Heart (tissue), 3 donors: ENCODE results near the genes KLHL36 and USP10.

DNA sequence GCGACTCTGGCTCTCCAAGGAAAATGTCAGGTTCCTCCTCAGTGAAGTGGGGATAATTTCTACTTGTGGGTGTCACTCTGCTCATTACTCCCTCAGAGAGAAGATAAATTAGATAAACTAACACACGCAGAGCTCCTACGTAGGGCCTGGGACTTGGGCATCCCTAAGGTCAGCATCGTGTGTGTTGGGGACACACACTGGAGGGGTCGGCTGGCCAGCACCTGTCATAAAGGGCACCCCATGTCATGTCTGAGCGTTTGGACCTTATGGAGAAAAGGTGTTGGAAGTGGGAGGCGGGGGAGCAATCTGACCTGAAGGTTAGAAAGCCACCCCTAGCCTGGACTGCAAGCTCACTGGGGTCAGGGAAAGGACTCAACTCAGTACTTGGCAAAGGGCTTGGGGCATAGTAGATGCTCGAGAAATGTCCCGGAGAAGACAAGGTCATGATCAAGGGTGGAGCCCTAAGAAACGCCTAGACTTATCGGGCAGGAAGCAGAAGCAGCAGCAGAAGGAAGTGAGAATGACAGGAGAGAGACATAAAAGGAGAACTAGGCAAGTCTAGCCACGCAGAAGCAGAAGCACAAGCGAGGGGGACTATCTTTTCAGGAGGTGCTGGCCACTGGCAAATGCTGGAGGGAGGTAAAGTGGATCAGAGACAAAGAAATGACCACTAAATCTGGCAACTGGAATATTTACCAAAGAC, 10.3 kb downstream of the COTL1 start:
- RAMPAGE, long total RNA, 2 experiments: no peak in any of the 2 experiments

- RAMPAGE, long total RNA, 2 experiments: no peak in any of the 2 experiments
Measured at GRCh38 chr16:84609382-84610252, 8.3 kb downstream of the COTL1 start.

DNA sequence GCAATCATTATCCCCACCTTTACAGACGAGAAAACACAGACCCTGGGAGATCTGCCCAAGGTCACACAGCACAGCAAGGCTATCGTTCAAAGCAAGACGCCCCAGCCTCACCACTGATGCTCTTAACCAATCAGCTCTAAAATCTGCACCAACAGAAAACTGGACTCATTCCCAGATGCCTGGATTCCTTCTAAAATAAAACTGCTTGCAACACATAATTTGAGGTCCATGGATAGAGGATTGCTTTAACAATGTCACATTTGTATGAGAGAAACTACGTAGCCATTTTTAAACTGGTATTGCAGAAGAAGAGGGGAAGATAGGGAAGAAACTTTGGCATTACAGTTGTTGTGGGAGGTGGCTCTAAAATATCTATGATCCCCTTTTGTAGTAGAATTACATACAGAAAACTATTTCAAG, 6.8 kb downstream of the COTL1 start:
- RAMPAGE, long total RNA, 2 experiments: no peak in any of the 2 experiments

DNA sequence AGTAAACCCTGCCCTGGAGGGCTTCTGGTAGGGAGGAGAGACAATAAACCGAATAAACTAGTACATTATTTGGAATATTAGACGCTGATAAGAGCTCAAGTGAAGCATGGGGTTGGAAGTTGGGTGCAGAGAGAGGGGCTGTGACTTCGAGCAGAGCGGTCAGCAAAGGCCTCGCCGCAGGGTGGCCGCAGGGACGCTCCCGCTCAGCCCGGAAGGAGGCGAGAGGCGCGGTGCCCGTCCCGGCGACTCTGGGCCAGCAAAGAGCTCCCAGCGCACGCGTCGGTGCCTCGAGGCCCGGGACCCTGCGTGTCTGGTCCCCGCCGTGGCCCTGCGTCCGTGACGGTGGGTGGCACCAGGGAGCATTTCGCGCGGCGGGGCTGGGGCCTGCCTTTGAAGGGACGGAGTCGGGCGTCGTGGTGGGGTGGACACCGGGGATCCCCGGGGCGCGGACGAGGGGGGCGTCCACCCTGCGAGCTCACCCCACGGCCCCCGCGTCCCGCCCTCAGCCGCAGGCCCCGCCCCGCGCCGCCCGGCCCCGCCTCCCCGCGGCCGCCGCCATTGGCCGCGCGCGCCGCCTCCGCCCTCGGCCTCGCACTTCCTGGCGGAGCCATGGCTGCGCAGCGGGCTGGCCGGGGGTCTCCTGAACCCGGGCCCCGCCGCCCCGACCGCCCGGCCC, at the start of gene KLHL36:
Gene KLHL36, plus strand, starts transcription at position 583 of the 676 bp plus-strand sequence.
- RAMPAGE, long total RNA, 2 experiments: no peak in any of the 2 experiments

DNA sequence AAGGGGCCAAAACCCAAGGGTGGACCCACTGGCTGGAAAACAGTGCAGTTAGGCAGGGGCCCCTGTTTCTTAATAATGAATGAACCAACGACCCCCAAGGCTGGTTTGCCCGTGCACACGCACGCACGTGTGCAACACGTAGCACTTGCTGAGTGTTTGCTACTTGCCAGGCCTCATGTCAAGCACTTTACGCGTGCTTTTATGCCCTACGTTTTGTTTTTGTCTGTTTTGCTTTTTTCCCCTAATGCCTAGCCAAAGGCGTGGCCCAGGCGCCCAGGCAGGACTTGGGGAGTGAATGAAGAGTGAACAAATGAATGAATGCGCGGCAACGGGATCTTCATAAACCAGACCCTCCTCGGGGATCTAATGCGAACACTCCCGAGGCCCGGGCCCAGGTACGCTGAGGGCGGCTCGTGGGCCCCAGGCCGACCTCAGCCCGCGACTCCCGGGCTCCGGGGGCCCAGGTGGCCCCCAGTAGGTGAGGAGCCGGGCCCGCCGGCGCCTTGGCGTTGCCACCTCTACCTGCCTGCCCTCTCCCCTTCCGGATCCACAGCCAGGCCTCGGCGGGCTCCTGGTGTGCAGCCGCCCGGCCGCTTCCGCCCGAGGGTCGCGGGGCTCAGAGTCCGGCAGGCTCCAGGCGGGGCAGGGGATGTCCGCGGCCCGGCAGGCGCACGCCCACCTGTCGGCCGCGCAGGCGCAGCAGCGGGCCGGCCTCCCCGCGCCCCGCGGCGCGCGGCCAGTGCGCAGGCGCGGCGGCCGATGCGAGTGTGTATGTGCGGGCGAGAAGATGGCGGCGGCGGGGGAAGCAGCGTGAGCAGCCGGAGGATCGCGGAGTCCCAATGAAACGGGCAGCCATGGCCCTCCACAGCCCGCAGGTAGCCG, at the start of gene USP10:
Gene USP10, plus strand, starts transcription at position 764 of the 882 bp plus-strand sequence.
- RAMPAGE, long total RNA, 2 experiments: start-site peak on the plus strand in 2 of 2 experiments, centred at position 772 of the sequence, 138 to 1,584 reads per replicate

DNA sequence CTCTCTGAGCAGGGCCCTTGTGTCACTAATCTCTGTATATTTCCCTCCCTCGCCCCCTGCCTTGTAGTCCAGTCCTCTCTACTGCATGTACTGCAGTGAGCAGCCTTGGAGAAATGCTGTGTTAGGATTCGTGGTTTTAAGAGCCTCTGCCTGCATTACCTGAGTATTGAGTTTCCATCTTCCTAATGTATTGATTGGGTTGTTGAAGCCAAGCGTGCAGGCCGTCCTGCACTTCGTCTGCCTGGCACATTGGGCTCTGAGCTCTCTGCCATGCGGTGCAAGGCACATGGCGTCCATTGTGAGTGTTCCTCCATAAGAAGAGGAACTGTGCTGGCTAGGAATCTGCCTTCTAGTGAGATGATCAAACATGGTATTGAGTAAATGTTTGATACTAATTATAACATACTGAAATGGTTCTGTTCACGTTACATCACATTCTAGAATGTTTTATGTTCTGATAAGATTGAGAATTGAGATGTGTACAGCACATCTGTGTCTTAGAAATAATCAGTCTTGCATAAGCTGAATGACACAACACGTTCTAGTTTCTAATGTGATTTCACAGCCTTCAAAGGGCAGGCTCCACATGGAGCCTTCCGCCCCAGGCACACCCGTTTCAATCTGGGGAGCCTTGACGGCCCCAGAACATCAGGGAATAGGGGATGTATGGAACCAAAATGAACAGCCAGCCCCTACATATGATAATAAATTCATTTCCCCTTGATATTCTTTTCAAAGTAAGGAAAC, 42.8 kb downstream of the USP10 start:
- RAMPAGE, long total RNA, 2 experiments: no peak in any of the 2 experiments

- RAMPAGE, long total RNA, 2 experiments: no peak in any of the 2 experiments
Measured at GRCh38 chr16:84806632-84807020, 13.2 kb upstream of the CRISPLD2 start.

DNA sequence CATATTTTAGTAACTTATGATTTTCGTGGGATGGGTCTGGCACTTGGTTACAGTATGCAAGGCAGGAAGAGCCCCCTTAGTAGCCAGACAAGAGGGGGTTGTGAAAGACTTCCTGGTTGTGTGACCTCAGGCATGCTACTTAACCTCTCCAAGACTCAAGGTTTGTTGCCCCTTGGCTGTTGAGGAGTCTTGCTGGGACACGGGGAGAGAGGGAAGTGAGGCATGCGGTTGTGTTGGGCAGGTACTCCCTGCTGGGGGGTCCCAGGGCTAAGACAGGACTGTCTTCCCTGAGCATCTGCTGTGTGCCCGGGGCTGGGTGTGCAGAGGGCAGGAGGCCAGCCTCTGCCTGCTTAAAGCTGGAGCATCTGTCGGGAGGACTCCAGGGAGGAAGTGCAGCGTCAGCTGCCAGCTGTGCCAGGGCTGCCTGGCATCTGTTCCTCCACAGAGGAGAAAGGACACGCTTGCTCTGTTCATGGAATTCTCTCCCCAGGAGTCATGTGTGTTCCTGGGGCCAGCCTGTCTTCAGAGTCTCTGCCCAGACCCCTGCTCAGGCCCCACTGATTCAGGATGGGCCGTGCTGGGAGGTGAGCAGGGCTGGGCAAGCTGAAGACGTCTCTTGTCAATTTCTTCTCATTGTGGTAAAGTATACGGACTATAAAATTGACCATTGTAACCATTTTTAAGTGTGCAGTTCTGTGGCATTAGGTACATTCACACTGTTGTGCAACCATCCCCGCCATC, 24.1 kb downstream of the CRISPLD2 start:
- RAMPAGE, long total RNA, 2 experiments: no peak in any of the 2 experiments

- RAMPAGE, long total RNA, 2 experiments: no peak in any of the 2 experiments
Measured at GRCh38 chr16:84845565-84846110, 25.9 kb downstream of the CRISPLD2 start.

DNA sequence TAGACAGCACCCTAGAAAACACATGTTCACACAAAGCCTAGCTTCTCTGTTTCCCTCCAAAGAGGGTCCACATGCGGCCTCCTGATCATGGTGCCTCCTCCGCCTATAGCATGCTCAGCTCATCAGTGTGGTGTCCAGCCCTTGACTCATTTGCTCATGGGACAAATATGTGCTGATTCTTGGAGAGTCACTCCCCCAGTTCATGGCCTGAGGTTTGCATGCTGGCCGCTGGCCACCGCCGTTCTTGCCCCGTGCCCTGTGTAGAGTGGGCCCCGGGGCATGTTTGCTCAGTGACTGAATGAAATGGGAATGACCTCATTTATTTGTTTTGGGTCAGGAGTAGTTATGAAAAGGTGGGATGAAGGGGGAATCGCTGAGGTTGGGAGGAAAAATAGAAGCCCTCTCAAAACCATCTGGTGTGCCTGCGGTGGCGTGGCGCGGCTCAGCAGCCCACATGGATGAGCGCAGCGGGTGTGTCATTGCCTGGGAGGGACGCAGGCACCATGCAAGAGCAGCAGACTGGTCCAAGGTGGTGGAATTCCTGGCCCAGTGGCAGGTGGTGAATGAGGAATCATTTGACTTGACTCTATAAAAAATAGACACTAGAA, 31.5 kb downstream of the CRISPLD2 start:
- RAMPAGE, long total RNA, 2 experiments: no peak in any of the 2 experiments

DNA sequence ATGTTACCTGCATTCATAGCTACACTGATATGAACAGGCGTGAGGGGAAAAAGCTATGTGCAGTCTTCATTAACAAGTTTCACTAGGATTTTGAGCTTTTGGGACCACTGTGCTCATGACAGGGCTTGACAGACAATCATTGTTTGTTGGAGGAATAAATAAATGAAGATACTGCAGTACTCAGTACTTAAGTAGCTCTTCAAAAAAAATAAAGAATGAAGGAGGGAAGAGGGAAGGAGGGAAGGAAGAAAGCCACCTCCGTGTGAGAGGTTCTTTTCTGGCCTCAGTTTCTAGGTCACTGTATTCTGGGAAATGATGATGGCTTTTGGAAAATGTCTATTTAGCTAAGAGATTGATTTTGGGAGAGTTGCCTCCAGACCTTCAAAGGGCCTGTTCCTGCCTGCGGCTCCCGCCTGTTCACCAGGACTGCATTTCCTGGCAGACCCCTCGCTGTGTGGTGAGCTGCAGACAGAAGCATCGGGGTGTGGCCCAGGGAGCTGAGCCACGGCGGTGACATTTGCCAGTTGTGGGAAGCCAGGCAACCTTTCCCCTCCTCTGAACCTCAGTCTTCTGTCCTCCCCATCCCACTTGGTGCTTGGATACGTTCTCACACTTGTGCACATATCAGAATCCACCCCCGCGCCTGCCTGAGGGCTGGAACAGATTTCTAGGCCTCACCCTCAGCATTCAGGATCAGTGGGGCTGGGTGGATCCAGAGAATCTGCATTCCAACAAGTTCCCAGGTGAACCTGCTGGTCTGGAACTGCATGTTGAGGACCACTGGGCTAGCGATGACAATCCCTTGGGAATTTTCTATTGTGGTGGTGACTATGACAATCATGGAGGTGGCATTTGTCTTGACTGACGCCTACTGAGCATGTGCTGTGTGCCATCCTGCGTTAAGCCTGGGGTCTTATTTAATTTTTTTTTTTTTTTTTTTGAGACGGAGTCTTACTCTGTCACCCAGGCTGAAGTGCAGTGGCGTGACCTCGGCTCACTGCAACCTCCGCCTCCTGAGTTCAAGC, 63.4 kb downstream of the CRISPLD2 start:
- RAMPAGE, long total RNA, 2 experiments: no peak in any of the 2 experiments

GRCh38 chr16:84990854-84991284, 20.5 kb downstream of the ZDHHC7 start:
- RAMPAGE, long total RNA, 2 experiments: no peak in any of the 2 experiments

GRCh38 chr16:85028454-85029808, 1.3 kb downstream of the KIAA0513 start:
- RAMPAGE, long total RNA, 2 experiments: no peak in any of the 2 experiments

DNA sequence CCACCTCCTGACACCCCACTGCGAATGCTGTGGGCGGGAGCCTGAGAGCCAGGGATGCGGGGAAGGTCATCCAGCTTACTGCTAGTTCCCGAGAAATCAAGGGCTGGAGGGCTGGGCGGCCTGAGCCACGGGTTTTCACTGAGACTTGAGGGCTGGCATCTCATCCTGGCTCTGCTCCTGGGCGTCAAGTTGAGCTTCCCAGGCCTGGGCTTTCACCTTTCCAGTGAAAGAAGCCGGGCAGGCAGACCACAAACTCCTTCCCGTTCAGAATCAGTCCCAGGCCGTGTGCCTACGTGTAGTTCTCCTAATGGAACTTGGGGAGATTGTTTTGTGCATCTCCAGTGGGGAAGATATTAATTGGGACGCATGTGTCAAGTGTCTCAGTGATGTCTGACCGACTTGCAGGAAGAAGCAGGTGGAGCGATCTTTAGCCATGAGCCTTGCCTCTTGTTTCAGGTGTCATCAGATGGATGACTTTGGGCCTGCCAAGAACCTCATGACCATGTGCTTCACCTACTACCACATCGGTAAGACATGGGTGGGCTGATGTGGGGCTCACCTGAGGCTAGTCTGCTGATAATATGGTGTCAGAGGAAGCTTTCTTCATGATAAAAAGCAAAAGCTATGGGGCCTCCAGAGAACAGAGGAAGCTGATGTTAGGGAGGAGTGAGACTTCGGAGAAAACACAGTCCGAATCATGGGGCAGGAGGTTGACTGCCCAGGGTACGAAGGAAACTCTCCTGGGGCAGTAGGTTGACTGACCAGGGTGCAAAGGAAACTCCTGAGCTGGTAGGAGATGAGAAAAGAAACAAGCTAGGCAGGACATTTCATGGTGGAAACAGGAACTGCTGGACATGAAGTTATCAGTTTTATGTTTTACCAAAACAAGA, 36.6 kb downstream of the CIBAR2 start:
- RAMPAGE, long total RNA, 2 experiments: no peak in any of the 2 experiments

DNA sequence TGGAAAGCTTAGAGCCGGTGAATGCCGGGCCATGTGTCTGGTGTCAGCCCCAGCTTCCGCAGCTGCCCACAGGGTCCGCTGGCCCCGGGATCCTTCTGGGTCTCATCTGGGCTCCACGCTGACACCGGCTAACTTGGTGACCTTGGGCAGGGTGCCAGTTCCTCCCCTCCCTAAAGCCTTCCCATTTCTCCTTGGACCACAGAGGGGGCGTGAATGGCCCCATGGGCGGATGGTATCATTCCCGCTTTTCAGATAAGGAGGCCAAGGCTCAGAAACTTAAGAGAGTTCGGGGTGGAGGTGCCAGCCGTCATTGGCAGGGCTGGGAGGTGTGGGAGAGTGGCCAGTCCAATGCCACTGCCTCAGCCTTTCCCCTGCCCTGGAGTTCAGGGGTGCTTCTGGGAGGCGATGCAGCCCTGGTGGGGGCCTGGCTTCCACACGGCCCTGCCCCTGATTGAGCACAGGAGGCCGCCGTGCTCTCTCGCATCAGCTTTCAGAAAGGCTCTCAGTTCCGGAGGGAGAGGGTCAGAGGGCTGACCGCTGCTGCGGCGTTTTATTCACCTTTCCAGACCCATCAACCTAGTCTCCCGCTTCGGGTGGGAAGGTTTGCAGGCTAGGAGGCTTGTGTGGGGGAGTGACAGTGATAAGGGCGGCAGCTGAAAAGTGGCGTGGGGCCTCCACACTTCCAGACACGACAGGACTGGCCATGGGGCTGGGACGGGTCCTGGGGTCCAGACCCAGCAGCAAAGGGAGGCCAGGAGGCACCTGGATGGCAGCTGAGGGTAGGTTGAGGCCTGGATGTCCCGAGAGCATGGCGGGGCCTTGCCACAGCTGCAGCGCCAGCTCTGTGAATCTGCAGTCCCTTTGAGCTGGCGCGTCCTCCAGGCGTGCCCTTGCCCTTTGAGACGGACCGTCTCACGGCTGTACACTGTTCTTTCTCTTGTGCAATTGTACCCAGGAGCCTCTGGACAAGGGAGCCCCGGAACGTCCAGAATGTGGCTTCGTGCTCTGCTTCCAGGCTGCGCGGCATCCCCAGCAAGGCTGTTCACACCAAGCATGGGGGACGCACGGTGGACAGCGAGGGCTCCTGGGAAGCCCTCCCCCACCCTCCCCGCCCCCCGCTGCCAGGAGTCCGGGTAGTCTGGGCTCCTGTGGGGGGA, 69.2 kb upstream of the CIBAR2 start:
- RAMPAGE, long total RNA, 2 experiments: no peak in any of the 2 experiments

GRCh38 chr16:85220095-85220854, 108.0 kb upstream of the CIBAR2 start:
- RAMPAGE, long total RNA, 2 experiments: no peak in any of the 2 experiments

GRCh38 chr16:85222061-85222961, 110.0 kb upstream of the CIBAR2 start:
- RAMPAGE, long total RNA, 2 experiments: no peak in any of the 2 experiments

DNA sequence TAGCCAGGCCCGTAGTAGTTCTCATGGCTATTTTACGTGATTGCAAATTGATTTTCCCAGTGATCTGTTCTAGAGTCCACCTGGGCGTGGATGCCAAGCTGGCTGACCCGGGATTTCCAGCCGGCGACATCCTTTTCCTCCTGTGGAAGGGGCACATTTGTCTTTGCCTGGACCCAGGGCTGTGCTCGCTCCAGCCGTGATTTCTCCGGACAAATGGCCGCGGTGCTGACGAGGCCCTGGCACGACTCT, 226.8 kb upstream of the CIBAR2 start:
- RAMPAGE, long total RNA, 2 experiments: no peak in any of the 2 experiments

GRCh38 chr16:85383015-85383495, 230.1 kb upstream of the GSE1 start:
- RAMPAGE, long total RNA, 2 experiments: no peak in any of the 2 experiments

GRCh38 chr16:85431016-85431638, 182.0 kb upstream of the GSE1 start:
- RAMPAGE, long total RNA, 2 experiments: no peak in any of the 2 experiments